Foreskin fibroblast (primary cell): ENCODE measurements around a stretch of chr3.

DNA sequence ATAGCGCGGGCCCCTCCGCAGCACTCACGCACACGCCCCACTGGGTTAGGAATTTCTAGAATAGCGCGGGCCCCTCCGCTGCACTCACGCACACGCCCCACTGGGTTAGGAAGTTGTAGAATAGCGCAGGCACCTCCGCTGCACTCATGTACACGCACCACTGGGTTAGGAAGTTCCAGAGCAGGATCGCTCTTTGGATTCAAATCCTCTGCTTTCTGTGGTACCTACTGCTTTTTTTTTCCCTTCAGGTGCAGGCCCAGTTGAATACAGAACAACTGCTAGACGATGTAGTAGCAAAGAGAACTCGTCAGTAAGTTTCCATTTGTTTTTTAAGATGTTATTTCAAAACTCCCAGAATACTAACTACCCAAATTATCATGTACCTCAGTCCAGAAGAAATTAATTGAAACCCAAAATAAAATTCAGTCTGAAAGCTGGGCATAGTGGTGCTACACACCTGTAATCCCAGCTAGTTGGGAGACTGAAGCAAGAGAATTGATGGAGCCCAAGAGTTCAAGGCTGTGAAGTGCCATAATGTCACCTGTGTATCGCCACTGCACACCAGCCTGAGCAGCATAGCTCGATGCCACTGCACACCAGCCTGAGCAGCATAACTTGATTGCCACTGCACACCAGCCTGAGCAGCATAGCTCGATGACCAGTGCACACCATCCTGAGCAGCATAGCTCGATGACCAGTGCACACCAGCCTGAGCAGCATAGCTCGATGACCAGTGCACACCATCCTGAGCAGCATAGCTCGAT, 17.0 kb upstream of the LRCH3 start:
- RRBS = no CpG with 5 or more reads among the region's 22 CpGs

DNA sequence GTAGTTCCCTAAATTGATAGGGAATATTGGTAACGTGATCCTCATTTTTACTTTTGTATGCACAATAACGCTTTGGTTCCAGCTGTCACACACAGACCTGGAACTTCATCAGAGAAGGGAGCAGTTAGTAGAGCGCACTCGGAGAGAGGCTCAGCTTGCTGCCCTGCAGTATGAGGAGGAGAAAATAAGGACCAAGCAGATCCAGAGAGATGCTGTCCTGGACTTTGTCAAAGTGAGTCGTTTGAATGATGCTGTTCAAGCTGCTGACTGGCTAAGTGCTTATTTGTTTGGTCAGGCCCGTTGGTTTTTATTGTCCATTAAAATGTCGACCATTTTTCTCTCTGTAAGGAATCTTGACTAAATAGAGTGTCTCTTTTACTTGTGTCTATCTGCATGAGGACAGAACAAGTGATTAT, 56.7 kb downstream of the LRCH3 start:
- RRBS = no CpG with 5 or more reads among the region's 7 CpGs